ENCODE measurements around a stretch of chr4.

GRCh38 chr4:165292946-165293569, 13.6 kb upstream of the GK3 start:
- PRO-cap, result no peak

DNA sequence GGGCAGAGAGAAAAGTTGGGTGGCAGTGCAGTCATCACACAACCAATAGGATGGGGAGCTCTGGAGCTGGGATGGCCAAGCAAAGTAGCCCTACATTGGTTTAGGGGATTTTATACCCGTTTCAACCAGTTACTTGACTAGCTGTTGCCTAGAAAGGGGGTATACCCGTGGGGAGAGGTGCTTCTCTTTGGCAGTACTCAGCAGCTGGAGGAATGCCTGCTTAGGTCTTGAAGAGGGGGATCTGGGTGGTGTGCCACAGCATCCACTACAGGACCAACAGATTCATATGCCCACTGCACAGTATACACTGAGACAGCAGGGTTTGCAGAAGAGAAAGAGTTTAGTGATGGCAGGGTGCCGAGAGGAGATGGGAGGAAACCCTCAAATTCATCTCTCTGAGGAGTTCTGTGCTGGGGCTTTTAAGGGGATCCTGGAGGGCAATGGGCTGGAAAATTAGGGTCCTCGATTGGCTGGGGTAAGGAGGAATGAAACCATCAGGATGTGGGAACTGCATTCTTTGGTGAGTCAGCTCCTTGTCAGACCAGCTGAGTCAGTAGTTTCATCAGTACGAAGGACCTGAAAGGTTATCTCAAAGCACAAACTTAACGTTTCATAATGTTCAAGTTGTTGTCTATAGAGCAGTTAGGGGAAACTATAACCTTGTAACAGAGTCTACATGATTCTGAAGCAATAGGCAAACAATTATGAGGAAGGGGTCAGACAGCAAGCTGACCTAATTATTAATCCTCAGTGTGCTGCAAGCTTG, 1.8 kb upstream of the MSMO1 start:
- PRO-cap, result no peak

- PRO-cap, result no peak
Measured at GRCh38 chr4:165332009-165332875, 4.8 kb downstream of the MSMO1 start.

- PRO-cap, result no peak
Measured at GRCh38 chr4:165343139-165343800, 15.8 kb downstream of the MSMO1 start.

- PRO-cap, result no peak
Measured at GRCh38 chr4:166093051-166093396, 220.0 kb downstream of the TLL1 start.

DNA sequence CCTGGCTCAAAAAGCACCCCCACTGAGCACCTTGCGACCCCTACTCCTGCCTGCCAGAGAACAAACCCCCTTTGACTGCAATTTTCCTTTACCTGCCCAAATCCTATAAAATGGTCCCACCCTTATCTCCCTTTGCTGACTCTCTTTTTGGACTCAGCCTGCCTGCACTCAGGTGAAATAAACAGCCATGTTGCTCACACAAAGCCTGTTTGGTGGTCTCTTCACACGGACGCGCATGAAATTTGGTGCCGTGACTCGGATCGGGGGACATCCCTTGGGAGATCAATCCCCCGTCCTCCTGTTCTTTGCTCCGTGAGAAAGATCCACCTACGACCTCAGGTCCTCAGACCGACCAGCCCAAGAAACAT, 518.0 kb downstream of the SPOCK3 start:
- PRO-cap, result no peak

- PRO-cap, result no peak
Measured at GRCh38 chr4:168711146-168711711, 214.4 kb downstream of the PALLD start.

DNA sequence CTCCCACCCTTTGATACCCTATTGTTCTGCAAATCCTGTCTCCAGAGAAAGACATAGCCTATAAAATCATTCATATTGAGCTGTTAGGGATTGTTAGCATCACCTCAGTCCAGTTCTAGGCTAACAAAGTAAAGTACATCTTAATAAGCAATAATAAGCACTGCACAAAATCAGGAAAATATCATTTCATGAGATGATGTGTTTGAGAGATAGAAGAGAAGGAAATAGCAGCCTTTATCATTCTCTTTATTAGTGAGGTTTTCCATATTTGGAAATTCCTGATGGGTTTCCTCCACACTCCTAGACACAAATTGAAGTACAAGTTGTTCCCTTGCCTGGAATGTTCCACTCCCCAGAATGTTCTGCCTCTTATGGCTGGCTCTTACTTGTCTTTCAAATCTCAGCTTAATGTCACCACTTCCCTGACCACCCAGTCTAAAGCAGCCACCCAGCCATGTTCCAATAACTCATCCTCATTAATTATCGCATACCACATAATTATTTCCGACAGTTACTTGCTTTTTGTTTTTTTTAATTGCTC, 219.8 kb downstream of the PALLD start:
- PRO-cap, result no peak

DNA sequence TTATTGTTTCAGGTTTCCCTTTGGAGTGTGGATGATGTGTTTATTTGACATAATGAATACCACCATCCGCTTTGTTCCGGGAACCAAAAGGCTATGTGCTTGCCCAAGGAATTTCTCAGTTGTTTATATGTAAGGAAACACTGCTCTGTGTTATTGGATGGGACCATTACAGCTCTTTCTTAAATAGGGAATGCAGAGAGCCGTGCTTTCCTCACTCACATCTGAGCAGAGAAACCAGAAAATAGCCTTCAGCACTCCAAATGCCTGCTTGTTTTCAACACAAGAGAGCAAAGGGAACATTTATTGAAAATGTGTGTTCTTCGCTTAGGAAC, 194.1 kb downstream of the CBR4 start:
- PRO-cap, result no peak

DNA sequence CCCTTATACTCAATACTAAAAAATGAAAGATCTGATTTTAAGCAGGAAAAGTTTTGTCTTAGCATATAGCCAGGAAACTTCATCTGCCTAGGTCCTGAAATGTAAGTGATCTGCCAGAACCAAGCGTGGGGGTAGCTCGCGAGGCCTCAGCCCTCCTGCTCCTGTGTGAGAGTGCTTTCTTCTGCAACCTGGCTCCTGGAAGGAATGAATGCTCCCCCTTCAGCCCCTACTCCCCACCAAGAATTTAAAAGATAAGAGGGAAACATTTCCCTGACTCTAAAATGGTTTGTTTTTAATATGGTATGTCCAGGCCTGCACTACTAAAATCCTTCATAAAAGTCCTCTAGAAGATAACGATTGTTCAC, 160.0 kb downstream of the CBR4 start:
- PRO-cap, result no peak

DNA sequence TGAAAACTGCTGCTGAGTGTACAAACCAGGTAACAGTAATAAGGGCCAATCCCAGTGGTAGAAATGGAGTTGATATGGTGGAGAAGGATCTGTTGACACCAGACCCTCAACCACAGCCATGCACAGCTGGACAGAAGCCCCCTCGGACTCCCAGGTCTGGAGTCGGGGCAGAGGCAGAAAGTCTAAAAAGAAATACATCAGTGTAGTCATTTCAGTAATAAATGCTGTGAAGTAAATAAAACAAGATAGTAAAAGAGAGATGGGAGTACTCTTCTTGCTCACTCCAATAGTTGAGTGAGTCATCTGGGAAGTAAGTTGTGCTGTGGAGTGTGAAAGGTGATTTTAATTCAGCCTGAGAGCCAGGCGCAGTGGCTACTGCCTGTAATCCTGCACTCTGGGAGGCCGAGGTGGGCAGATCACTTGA, 149.9 kb downstream of the CBR4 start:
- PRO-cap, result no peak

DNA sequence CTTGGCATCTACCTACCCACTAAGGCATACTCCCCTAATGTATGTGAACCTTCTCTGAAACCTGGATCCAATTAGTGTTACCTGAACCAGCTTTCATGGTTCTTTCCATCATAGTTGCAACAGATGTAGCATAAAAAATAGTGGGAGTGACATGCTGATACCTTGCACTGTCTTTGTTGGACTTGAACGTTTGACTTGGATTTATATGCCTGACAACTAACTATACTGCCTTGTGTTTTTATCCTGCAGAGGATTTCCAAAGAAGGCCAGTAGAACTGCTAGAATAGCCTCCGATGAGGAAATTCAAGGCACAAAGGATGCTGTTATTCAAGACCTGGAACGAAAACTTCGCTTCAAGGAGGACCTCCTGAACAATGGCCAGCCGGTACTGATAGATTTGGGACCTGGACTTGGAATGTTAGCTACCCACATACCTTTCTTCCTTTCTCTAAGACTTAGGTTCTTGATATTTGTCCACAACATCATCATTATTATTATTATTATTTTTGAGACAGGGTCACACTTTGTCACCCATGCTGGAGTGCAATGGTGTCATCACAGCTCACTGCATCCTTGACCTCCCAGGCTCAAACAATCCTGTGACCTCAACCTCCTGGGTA, 119.3 kb downstream of the CBR4 start:
- PRO-cap, result no peak

DNA sequence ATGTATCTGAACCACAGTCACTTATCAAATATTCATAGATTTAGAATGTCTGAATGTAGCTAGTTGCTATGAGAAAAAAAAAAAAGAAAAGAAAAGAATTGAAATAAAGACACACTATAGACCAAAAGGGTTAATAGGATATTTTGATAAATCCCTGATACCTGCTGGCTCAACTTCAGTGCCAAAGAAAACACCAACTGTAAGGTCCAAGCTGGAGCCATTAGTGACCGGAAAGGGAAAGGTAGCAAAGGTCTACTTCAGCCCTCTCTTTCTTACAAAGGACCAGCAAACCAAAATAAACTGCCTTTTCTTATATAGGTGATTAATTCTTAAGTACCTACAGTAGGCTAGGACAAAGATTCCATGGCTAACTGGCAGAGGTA, 9.8 kb downstream of the CBR4 start:
- PRO-cap, result no peak

- PRO-cap, result no peak
Measured at GRCh38 chr4:169034933-169035365, 24.9 kb upstream of the CBR4 start.

GRCh38 chr4:169307740-169308053, 36.9 kb upstream of the SH3RF1 start:
- PRO-cap, result no peak

DNA sequence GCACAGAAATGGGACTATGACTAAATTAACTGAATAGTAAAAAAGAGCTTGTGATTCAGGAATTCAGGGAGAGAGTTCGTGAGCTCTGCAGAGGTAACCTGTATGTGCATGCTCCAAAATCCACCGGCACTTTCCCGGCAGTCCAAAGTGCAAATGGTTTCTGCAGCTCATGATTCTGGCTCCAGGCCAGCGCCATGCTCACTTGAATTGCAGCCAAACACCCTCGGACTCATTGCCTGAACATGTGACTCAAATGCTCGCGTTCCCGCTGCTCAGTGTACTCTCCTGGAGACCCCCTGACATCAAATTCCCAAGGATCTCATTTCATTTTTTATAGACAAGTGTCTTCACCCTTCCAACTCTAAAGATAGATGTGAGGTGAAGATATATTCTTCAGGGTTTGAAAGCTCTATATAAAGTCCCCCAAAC, 44.1 kb upstream of the SH3RF1 start:
- PRO-cap, result no peak

- PRO-cap, result no peak
Measured at GRCh38 chr4:169410810-169411154, 140.0 kb upstream of the SH3RF1 start.

GRCh38 chr4:169507434-169507908, 104.9 kb downstream of the NEK1 start:
- PRO-cap, result no peak

DNA sequence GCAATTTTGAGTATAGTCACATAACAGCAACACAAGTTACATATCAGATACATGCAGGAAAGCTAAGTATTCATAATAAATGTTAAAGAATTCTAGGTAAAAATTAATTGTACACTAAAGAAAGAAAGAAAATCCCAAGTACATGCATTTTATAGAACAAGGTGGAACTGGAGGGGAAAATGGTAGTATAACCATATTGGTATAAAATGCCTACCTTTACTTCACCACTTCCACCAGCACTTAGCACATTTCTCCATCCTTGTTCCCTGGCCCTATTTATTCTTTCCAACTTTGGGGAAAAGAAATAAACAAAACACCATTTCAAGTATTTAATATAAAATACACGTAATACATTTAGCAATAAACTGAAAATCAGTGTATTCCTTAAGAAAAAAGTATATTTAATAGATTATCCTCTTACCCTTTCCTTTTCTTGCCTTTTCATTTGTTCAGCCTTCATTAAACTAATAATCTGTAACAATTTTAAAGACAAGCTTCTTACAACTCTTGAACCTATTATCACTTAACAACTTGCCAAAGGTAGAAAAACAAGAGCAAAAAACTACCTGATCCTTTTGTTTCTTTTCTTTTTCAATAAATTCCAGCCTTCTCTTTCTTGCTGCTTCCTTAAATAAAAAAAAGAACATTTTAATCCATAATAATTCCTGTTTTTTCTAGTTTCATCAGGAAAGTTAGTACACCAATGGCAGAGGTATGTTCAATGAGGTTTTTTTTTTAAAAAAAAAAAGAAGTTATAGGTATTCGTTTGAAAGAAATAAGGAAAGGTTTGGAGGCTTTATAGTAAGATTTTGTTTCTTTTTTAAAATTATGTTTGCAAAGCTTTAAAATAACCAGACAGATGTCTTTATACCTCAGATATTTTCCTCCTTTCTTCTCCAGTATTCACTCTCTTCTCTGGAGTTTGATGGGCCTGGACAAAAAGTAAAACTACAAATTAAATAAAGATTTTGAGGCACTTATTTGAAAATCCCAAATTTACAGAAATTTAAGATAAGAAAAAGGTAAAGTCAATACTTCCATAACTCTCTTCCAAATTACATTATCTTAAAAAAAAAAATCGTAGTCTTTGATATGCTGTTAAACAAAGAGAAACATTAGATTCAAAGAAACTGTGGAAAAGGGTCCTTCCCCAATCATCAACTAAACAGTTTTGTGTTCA, 50.7 kb downstream of the NEK1 start:
- PRO-cap, result no peak

GRCh38 chr4:169619367-169620288, 750 bp upstream of the CLCN3 start:
- PRO-cap, result no peak